Mammary microvascular endothelial cell (primary cell): Measurements from ENCODE around the gene AAR2.

DNA sequence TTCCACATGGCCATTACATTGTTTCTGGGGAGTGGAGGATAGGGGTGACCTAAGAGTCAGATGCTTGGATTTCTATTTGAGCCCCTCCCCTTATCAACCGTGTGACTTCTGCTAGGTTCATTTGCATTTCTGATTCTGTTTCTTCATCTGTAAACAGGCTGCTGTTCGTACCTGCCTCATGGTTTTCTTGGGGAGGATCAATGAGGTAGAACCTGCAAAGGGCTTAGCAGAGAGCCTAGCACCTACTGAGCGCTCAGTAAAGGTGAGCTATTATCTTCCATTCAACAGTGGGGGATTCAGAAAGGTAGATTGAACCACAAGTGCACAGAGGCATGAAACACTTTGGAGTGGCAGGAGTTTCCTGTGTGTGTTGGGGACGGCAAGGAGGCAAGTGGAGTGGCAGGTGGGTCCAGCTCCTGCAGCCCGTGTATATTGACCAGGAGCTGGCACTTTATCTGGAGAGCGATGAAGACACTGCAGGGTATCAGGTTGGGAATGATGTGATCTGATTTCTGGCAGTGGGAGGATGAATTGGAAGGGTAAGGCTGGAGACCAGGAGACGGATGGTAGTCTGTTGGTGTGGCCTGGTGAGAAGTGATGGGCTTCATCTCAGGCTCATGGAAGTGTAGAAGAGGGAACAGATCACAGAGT lies 29.1 kb upstream of the EPB41L1 start:
- RAMPAGE, long total RNA: no peak

DNA sequence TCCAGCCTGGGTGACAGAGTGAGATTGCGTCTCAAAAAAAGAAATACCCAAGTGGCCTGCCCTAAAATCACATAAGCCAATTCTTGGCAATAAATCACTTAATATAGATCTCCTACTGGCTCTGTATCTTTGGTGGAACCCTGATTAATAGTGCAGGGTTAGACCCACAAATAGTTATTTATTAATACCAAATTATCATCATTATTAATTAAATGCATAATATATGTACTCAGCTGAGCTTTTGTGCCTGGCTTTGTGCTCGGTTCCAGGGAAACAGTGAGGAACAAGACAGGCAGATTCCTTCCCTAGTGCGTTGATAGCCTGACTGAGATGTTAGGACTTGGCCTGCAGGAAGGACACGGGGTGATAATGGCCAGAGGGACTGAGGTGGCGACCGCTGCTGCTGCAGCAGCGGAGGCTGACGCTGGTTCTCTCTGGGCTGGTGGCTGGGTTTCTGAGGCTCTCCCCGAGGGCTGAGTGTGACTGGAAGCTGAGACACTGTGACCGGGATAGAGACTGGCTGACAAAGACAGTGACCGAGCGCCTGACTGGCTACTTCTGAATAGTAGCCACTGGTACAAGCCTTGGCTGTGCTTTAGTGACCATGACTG lies 550 bp upstream of the AAR2 start:
- RAMPAGE, long total RNA: no peak

DNA sequence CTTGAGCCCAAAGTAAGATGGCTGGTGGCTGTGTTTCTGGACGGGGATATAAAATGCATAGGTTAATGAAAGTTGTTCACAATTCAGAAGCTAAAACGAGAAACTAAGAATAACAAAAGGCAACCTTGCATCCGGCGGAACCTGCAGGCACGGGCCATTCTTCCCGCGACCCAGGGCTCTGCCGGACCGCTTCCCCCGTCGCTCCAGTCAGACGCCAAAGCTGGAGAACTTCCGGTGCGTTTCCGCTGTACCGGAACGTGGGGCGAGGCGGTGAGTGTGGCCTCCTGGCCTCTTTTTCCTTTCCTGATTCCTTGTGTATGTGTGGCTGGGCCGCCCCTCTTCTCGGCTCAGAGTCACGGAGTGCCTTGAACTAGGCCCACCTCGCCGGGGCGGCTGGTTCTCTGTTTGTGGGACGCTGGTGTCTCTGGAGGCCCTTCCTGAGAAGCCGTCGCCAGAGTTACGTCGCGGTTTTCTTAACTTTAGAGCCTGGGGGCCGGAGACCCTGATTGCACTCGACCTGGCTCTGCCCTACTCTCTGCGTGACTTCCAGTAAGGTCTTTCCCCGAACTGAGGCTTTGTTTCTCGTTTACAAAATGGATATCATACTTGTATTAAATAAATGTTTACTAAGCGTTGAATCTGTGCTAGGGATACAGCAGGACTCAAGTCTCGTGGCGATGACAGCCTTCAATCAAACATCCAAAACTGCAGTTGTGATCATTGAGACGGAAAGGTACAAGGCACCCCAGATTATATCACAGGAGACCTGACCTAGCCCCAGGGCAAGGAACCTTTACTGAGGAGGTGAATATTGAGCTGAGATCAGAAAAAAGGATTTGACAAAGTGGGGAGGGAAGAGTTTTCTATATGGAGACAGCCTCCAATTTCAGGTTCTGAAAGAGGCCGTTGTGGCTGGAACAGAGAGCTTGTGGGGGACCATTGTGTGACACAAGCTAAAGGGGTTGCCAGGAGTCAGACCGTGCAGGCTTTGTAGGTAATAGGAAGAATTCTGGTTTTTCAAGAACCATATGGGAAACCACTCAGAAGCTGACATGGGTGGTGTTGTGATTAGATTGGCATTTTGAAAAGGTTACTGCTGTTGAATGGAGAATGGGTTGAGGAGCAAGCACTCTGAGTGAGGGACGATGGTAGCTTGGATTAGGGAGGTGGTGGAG lies at the start of gene AAR2:
Gene AAR2 (plus strand): TSS at position 245 of the 1,175 bp plus-strand sequence.
- RAMPAGE, long total RNA: start-site peak on the plus strand centred at position 244 of the sequence, 29 bp wide, 128 and 85 reads in 2 replicates

DNA sequence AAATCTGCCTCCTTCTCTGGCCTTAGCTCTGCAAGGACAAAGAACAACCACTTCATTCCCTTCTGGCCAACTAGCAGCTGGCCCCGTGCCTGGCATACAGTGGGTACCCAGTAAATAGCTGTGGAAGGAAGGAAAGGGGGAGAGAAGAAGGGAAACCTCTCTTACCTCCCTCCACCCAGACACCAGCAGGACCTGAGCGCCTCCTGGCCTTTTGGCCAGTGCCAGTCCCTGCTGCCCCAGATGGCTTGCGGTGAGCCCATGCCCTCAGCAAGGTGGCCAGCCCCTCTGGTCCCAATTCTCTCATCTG lies 61.8 kb downstream of the DLGAP4 start:
- RAMPAGE, long total RNA: no peak

DNA sequence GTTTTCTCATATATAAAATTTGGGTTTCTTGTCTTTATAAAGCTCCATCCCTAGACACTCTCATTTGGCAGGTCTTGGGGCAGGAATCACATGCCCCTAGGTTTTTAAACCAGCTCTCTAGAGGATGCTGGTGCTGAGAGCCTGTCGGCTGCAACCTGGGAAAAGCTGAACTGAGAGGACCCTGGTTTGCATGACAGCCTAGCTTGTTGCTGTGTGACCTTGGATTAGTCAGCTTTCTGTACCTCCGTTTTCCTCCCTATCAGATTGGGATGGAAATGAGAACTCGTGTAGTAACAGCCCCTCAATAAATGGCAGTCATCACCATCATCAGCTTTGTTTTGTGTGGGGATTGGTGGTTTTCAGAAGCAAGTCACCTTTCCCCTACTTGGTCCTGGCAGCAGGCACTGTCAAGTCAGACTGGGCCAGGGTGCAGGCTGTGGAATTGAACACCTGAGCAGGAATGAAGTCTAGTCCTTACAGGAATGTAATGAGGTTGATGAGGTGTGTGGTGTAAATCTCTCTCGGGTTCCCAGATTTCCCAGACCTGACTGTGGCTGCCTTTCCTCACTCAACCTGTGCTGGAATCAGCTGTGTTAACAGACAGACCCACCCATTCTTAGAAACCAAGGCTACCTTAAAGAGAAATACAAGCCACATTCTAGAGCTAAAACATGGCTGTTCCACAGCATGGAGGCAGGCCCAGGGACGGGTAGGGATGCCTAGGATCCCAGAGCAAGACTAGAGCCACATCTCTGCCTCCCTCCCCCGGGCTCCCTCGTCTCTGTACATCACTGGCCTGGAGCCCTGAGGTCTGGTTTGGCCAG lies 75.1 kb upstream of the MYL9 start:
- RAMPAGE, long total RNA: no peak

GRCh38 chr20:36491784-36492319 lies 49.5 kb upstream of the MYL9 start:
- RAMPAGE, long total RNA: no peak

DNA sequence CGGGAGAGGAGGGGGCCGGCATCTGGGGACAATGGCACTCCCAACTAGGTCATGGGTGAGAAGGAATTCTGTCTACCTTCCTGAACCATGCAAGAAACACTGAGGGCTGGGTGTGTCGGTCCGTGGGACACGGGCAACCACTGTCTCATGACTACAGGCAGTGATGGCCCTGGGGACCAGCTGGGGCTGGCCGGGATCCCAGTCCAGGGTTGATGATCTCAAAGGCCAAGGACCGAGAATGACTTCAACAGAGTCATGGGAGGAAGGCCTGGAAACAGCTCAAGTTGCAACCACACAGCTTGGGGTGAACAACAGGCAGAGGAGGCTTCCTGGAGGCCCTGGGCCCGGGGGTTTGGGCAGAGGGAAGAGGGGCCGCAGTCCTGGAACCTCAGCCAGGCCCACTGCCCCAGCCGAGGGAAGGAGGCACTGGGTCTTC lies 1.8 kb downstream of the MYL9 start:
- RAMPAGE, long total RNA: no peak

GRCh38 chr20:36703563-36704042 lies 42.3 kb downstream of the NDRG3 start:
- RAMPAGE, long total RNA: no peak

DNA sequence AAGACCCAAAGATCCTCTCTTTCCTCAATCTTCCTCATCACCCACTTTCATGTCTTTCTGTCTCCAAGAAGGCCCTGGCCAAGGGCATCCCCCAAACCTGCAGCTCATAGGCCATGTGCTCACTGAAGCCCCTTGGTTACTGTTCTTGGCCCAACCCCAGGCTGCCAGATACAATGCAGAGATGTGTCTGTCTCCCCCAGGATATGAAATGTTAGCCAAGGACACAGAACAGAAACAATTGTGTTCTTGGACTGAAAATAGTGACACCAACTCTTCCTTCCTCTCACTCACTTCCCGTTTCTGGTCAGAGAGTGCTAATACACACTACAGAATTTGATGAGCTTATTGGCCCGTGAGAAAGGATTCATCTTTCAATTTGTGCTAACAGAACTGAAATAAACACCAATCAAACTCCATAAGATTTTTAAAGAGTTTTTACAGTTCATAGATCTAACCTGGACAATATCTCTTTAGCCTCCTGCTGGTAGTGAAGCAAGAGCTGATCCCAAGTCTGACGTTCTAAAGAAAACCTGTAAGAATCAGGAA lies 11.8 kb upstream of the NDRG3 start:
- RAMPAGE, long total RNA: no peak

DNA sequence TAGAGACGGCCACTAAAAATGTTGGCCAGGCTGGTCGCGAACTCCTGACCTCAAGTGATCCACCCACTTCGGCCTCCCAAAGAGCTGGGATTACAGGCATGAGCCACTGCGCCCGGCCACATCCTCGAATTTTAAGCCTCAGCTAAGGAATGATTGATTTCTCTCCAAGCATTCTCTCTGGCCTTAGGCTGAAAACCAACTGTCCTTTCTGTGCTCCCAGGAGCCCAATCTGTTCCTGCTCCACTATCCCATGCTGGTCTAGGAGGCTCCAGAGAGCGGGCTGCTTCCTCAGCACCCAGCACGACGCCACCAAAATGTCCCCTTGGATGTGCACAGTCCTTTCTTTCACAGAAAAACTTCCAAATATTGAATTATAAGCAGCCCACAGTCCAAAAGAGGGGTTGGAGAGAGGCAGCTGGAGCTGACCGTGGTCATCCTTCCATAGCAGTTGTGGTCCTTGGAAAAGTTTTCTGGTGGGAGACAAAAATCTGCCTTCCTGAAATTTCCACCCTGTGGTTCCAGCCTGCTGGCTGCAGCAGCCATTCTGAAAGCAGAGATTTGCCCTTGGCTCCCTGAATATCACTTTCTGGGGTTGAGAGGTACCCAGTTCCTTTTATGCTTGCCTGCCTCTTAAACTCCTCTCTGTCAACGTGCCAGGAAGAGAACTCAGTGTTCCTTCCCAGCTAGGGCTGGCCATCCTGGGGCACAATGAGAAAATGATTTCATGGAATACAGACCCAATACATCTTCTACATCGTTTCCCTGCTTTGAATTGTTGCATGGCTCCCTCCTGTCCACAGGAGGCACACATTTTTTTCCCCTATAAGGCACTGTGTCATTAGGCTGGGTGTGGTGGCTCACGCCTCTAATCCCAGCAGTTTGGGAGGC lies 1.4 kb upstream of the DSN1 start:
- RAMPAGE, long total RNA: no peak

DNA sequence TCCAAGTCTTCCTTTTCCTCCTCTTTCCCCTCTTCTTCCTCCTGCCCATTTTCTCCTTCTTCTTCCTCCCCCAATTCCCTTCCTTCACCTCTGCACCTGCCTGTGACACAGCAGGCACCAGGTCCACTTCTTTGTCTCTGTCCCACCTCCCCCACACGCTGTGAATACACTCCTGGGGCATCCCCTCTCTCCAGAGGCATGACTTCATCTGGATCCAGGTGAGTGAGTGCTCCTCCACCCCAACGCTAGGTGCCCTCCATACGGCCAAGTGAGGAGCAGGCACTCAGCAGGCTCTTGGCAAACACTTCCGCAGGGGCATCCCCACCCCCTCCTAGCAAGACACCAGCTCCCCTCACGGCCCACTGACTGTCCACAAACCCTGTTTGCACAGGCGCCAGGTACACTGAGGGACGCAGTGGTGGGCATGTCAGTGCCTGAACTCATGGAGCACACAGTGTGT lies 1.9 kb upstream of the SOGA1 start:
- RAMPAGE, long total RNA: no peak

- RAMPAGE, long total RNA: no peak
Observed at GRCh38 chr20:36888953-36889711, 13.2 kb downstream of the TLDC2 start.

GRCh38 chr20:36896740-36897475 lies 21.0 kb downstream of the TLDC2 start:
- RAMPAGE, long total RNA: no peak

DNA sequence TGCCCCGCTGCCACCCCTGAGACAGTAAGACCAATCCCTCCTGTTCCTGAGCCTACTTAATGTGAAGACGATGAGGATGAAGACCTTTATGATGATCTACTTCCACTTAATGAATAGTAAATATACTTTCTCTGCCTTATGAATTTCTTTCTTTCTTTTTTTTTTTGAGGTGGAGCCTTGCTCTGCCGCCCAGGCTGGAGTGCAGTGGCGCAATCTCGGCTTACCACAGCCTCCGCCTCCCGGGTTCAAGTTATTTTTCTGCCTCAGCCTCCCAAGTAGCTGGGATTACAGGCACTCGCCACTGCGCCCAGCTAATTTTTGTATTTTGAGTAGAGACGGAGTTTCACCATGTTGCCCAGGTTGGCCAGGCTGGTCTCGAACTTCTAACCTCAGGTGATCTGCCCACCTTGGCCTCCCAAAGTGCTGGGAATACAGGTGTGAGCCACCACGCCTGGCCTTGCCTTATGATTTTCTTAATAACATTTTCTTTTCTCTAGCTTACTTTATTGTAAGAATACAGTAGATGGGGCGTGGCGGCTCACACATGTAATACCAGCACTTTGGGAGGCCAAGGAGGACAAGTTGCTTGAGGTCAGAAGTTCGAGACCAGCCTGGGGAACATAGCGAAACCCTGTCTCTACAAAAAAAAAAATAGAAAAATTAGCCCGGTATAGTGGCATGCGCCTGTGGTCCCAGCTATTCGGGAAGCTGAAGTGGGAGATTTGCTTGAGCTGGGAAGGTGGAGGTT lies 37.1 kb downstream of the SAMHD1 start:
- RAMPAGE, long total RNA: no peak

GRCh38 chr20:36941489-36942025 lies 10.0 kb downstream of the SAMHD1 start:
- RAMPAGE, long total RNA: no peak

DNA sequence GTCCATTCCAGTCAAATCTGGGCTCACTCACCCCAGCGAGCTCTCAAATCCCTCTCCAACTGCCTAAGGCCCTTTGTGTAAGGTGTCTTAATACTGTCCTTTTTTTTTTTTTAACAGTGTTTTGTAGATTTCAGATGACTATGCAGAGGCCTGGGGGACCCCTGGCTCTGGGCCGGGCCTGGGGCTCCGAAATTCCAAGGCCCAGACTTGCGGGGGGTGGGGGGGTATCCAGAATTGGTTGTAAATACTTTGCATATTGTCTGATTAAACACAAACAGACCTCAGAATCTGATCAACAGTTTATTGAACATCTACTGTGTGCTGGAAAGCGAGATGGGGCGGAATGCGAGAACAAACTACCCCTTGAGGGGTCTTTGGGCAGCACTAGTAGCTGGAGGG lies 59.2 kb downstream of the SRC start:
- RAMPAGE, long total RNA: no peak

DNA sequence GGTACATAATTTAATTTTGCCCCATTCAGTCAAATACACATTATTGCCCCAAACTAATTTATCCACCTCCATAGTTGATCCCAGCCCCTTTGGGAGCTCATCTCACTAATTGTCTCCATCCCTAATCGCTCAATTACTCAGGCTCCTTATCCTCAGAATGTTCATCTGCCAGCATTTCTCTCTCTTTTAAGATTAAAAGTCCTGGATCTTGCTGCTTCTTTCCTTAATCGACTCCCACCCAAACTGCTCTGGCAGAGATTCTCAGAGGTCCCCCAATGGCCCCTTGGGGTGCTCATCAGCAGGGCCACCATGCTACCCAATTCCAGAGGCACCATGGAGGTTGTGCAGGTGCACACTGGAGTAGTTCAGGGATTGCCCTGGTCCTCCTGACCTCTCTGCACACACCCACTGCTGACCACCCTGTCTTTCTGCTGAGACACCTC lies 18.3 kb upstream of the NNAT start:
- RAMPAGE, long total RNA: no peak

- RAMPAGE, long total RNA: no peak
Observed at GRCh38 chr20:37518761-37519594, 2.1 kb upstream of the NNAT start.

DNA sequence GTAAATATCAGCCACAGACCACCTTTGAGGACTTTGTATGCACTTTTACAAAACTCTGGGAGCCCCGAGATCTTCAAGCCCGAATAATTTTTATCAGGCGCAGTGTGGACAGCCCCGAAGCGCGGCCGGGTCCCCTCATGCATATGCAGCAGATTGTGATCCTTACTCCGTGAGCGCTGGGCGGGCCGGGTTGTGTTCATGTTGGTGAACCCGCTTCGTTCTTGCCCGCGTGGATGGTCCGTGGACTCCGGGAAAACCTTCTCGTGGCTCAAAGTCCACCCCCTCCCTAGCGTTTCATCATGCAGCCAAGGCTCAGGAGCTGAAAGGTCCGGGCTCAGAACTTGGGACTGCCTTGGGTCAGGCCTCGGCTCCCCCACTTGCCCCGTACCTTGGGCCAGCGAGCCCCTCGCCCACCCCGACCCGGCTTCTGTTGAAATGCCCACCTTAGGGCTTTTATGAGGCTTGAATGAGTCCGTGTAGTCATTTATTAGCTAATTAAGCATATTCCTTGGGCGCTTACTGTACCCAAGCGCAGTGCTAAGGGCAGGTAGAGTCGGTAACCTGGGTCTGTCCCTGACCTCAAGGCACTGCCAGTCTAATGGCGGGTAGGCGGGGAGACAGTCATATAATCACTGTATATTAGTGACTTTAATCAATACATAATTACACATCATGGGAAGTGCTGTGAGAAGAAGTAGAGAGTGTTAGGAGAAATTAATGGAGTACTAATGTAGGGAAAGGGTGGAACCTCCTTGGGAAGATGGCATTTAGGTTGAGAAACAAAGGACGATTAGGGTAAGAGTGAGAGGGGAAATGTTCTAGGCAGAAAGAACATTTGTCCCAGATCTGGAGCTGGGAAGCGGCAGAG lies 562 bp upstream of the BLCAP start:
- RAMPAGE, long total RNA: no peak

DNA sequence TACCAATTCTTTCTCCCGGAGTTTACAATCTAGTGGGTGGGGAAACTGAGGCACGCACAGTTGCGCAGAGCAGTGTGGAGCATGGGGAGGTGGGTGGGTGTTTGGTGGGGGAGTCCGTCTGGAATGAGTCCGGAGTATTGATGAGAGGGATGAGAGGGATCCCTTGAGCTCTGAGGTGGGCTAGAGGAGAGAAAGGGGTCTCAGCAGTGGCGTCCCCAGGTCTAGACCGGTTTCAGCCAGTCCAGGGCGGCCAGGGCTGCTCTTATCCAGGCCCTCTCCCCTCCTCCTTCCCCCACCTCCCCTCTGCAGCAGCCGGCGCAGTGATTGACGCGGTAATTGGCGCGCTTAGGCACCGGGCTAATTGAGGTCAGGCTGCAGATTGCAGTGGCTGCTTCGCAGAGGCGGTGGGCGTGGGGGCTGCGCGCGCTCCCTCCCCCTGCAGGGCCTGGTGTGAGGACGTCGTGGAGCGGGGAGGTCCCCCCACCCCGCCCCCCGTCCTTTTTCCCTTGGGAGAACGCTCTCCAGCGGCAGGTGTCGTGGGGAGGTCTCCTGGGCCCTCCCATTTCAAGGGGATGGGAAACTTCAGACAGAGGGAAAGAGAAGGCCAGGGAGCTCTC lies 70.3 kb upstream of the BLCAP start:
- RAMPAGE, long total RNA: no peak